Measurements from ENCODE around the genes MOV10L1, PPP6R2 and SCO2.

GRCh38 chr22:49976398-49976911, 15.9 kb downstream of the PIM3 start:
- PRO-cap, 2 experiments: no peak in any of the 2 experiments

- PRO-cap, 2 experiments: no peak in any of the 2 experiments
Observed at GRCh38 chr22:50010581-50011173, 1.9 kb downstream of the IL17REL start.

DNA sequence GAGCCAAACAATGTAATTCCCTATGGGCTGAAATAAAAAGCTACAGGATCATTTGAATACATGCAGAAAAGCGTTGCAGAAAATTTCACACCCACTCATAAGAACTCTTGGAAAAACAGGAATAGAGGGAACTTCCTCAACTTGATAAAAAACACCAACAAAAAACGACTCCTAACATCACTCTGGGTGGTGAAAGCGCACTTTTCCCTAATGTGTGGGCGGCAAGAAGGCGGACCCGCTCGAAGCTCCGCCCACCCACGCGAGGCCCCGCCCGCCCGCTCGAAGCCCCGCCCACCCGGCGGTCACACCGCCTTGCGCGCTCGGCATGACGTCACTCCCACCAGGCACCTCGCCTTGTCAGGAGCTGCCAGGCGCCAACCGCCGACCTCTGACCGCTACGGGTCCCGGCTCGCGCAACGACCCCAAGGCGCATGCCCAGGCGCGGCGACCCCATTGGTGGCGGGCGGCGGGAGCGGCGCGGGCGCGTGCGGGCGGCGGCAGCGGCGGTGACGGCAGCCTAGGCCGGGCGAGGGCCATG, at the start of gene MOV10L1:
MOV10L1 (plus strand) TSS at position 453 of the 538 bp plus-strand sequence.
- PRO-cap, 2 experiments: peak in 1 of 2 experiments; most common plus-strand start position 453 of the sequence (in 1)

DNA sequence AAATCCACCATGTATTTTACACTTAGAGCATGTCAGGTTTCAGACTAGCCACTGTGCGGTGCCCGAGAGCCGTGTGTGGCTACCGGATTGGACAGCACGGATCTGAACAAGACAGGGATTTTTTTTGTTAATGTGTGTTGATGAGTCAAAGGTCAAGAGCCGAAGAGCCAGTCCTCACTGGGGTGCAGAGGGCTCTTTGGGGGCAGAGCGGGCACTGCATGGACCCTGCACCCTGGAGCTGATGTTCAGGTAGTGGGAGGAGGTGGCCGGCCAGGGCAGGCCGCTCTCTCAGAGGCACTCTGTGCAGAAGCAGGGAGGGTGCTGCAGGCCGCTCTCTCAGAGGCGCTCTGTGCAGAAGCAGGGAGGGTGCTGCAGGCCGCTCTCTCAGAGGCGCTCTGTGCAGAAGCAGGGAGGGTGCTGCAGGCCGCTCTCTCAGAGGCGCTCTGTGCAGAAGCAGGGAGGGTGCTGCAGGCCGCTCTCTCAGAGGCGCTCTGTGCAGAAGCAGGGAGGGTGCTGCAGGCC, 23.6 kb upstream of the PANX2 start:
- PRO-cap, 2 experiments: no peak in any of the 2 experiments

DNA sequence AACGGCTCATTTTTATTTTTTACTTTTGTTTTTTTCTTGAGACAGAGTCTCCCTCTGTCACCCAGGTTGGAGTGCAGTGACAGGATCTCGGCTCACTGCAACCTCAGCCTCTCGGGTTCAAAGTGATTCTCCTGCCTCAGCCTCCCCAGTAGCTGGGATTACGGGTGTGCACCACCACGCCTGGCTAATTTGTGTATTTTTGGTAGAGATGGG, 5.9 kb downstream of the TRABD start:
- PRO-cap, 2 experiments: no peak in any of the 2 experiments

DNA sequence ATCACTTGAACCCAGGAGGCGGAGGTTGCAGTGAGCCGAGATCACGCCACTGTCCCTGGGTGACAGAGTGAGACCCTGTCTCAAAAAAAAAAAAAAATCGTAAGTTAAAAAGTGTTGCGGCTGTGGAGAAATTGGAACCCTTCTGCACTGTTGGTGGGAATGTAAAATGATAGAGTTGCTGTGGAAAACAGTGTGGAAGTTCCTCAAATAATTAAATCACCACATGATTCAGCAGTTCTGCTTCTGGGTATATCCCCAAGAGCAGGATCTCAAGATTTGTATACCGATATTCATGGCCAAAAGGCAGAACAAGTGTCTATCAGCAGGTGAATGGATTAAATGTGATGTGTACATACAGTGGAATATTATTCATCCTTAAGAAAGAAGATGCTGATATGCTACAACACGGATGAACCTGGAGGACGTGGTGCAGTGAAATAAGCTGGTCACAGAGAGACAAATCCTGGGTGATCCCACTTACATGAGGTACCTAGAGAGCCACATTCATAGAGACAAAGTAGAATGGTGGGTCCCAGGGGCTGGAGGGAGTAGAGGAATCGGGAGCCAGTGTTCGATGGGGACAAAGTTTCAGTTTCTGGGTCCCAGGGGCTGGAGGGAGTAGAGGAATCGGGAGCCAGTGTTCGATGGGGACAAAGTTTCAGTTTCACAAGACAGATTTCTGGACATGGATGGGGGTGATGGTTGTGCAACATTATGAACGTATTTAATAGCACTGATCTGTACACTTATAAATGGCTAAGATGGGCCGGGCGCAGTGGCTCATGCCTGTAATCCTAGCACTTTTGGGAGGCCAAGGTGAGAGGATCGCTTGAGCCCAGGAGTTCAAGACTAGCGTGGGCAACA, 4.0 kb downstream of the SELENOO start:
- PRO-cap, 2 experiments: no peak in any of the 2 experiments

- PRO-cap, 2 experiments: no peak in any of the 2 experiments
Observed at GRCh38 chr22:50209129-50209841, 8.5 kb downstream of the SELENOO start.

- PRO-cap, 2 experiments: no peak in any of the 2 experiments
Observed at GRCh38 chr22:50216152-50216982, 15.6 kb downstream of the SELENOO start.

GRCh38 chr22:50225616-50226254, 19.1 kb downstream of the TUBGCP6 start:
- PRO-cap, 2 experiments: no peak in any of the 2 experiments

DNA sequence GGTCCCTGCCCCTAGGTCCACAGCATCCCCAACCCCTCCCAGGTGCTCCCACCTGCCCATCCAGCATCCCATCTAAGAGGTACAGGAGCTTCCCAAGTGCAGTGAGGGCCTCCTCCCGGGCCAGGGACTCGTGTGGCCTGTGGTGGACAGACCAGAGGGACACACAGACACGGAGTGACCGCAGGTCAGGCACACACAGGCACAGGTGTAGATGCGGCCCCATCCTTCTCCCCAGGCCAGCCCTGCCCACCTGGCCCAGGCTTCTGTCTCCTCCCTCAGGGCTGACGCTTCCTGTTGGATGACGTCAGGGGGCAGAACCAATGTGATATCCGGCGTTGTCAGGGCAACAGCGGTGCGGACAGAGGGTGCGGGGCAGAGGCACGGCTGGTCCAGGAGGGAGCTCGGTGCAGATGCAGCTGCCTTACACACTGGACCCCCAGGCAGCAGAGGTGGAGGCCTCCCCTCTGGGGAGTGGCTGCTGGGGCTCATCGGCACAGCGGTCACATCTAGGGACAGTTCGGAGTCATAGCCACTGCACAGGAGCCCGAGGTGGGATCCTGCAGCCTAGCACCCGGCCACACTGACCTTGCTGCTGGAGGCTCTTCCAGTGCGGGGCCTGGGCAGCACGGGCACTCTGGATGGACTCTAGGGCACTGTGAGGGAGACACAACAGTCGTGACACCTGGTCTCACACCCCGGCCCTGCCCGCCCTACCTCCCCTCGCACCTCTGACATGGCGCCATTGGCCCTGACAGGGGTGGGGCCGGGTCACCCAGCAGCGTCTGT, 3.0 kb upstream of the TUBGCP6 start:
- PRO-cap, 2 experiments: peak in 1 of 2 experiments; most common plus-strand start position 361 of the sequence (in 1); most common minus-strand start position 265 of the sequence (in 1)

DNA sequence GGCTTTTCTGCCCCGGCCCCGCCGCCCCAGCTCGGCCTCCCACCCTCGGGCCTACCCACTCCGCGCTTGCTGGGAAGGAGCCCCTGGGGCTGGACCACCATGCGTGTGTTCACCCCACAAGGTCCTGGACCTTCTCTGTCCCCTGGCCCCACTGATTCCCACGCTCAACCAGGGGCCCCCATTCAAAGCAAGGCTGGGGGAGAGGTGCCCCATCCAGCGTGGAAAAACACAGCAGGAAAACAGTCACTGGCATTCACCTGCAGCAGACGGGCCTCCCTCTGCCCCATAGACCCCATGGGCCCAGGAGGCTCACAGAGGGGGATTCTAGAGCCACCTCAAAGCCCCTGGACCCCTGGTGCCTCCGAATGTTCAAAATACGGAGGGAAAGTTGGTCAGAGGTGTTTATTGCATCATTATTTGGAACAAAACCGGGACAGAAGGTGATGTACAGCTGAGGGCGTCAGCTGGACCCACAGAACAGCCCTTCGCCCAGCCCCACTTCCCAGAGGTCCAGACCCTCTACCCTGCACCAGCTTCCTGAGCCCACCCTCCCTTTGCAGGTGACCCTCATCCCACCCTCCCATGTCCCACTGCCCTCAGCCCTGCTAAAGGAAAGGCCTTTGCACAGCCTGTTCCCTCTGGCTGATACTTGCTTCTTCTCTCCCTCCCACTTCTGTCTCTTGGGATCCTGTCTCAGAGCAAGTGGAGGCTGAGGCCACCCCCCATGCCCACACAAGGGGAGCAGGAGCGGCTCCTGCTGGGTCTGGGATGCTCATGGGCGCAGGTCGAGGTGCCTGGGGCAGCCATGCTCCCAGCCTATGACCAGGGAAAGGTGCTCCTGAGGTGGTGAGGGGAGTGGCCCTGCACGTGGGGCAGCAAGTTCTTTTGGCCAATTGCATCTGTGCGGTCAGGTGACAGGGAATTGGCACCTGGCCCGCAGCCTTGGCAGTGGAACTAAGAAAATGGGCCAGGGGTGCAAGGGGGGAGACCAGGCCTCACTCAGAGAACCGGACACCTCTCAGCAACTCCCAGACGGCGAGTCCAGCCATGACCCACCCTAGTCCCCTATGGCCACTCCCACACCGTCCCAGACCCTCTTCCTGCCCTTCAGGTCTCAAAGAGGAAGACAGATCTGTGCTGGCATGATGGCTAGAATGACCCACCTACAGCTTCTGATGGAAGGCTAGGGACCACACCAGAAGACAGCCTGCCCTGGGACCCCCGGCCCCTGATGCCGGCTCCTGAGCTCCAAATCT, 1.7 kb downstream of the MAPK11 start:
- PRO-cap, 2 experiments: peak in 1 of 2 experiments; most common plus-strand start position 733 of the sequence (in 1); most common minus-strand start position 658 of the sequence (in 1)

- PRO-cap, 2 experiments: no peak in any of the 2 experiments
Observed at GRCh38 chr22:50276454-50277079, 6.4 kb upstream of the MAPK11 start.

- PRO-cap, 2 experiments: no peak in any of the 2 experiments
Observed at GRCh38 chr22:50287753-50288324, 17.7 kb upstream of the MAPK11 start.

DNA sequence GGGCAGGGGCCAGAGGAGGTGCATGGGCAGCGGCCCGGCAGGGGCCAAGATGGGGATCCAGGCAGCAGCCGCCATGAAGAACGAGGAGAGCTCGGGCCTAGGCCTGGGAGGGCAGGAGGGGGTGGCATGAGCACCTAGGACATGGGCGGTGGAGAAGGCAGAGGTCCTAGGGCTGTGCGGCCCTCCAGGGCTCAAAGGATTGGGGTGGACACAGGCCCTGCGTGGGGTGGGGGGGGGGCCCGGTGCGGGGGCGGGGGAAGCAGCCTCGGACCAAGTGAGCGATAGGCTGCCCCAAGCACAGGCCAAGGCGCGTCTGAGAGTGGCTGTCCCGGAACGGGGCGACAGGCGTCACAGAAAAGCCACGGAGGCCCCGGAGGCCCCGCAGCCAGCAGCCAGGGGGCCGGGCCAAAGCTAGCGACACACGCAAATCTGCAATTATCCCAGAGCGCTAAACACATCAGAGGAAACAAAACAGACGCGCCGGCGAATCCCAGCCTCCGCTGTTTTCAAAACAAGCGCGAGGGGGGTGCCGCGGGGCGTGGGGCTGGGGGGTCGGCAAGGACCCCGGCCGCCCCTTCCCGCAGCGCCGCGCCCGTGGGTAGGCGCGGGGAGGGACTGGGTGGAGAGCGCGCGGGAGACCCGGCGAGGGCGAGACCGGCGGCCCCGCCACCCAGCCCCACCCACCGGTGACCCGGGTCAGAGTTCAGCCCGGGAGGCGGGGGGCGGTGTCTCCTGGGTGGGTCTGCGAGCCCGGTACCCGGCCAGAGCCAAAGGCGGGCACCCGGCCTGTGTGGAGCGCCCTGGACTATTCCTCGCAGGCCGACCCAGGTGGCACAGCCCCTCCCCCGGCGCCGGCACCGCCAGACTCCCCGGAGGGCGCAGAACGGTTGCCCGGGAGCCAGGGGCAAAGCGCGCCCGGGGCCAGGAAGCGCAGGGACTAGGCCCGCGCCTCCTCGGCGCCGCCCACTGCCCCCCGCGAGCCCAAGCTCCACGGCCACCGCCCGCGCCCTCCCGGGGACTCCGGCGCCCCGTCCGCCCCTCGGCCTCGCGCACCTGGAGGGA, 8.0 kb downstream of the PLXNB2 start:
- PRO-cap, 2 experiments: no peak in any of the 2 experiments

DNA sequence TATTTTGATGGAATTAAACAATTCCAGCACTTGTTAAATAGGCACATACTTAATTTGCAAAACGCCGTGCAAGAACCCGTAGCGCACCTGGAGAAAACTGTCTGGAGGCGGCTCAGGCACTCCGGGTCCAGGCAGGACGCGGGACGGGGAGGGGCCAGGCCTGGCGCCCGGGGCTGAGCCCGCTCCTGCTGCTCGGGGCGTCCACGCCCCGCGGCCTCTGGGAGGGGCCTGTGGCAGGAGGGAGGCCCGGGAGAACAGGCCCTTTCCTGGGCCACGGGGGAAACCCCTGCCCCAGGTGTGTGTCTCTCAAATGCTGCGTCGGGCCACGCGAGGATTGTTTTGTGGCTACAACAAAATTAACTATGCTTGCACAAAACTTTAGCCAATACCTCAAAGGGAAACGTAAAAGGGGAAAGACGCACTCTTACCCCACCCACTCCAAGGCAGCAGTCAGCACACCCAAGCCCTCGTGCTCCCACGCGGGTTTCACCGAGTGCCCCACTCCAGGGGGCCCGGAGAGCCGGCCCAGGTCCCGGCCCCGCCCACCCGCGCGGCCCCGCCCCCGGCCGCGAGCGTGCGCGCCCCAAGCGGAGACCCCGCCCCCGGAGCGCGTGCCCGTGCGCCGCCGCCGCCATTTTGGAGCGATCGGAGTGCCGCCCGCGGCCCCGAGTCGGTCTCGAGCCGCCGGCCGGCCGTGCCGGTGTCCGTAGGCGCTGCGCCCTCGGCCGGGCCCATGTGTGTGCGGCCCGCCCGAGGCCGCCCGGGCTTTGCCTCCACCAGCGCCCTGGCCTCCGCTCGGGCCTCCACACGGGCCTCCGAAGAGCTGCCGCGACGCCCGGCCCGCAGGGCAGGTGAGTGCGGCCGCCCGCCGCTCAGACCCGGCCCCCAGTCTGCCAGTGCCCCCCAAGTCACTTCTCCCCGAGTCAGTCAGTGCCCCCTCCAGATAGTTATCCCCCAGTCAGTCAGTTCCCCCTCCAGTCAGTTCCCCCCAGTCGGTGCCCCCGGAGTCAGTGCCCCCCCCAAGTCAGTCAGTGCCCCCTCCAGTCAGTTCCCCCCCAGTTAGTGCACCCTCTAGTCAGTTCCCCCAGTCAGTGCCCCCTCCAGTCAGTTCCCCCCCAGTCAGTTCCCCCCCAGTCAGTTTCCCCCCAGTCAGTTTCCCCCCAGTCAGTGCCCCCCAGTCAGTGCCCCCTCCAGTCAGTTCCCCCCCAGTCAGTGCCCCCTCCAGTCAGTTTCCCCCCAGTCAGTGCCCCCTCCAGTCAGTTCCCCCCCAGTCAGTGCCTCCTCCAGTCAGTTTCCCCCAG, at the start of gene PPP6R2:
PPP6R2 (plus strand) TSS at position 628 of the 1,301 bp plus-strand sequence.
- PRO-cap, 2 experiments: peak in 1 of 2 experiments; most common plus-strand start position 635 of the sequence (in 1); most common minus-strand start position 491 of the sequence (in 1)

- PRO-cap, 2 experiments: no peak in any of the 2 experiments
Observed at GRCh38 chr22:50360385-50361167, 17.4 kb downstream of the PPP6R2 start.

DNA sequence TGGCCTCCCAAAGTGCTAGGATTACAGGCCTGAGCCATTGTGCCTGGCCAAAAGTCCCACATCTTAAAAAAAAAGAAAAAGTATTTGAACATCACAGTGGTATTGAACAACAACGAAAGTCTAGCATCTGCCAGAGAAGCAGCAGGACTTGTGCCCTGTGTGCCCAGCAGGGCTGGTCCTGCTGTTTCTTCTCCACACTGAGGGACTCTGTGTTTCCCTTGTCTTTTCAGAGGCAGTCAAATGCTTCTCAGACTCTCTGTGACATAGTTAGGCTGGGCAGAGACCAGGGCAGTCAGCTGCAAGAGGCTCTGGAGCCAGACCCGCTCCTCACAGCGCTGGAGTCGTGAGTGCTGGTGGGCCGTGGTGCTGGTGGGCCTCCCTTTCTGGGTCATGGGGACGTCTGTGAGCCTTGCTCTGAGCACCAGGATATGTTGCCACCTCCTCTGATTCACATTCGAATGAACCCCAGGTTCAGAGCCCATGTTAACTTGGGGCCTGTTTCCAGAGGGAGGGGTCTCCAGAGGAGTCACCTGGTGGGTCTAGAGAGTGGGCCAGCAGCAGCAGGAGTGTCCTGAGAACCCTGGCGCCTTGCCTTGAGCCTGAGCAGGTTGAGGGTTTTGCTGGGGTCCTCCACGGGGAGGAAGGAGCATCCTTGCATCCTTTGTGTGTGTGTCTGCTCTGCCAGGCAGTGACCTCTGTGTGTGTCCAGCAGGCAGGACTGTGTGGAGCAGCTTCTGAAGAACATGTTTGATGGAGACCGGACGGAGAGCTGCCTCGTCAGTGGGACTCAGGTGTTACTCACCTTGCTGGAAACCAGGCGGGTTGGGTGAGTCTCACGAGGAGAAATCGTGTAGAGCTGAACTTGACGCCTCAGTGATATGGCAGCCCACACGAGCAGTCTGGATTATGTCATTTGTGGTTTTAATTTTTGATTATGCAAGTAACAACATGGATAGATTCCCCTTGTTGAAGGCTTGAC, 55.9 kb downstream of the SBF1 start:
- PRO-cap, 2 experiments: peak in 1 of 2 experiments; most common plus-strand start position 264 of the sequence (in 1); most common minus-strand start position 199 of the sequence (in 1)

DNA sequence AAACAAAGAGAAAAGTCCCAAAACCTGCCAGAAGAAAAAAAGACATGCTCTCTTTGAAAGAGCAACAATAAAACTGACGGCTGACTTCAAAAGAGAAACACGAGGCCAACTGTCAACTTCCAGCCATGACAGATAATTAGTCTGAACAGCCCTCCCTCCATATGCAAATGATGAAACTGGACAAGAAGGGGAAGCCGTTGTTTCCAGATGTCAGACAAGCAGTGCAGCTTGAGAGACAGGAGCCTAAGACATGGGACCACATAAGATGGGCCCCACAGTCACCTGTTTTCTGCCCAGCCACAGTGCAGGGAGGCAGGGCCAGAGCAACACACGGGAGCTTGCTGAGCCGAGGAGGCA, 25.2 kb downstream of the SBF1 start:
- PRO-cap, 2 experiments: no peak in any of the 2 experiments

DNA sequence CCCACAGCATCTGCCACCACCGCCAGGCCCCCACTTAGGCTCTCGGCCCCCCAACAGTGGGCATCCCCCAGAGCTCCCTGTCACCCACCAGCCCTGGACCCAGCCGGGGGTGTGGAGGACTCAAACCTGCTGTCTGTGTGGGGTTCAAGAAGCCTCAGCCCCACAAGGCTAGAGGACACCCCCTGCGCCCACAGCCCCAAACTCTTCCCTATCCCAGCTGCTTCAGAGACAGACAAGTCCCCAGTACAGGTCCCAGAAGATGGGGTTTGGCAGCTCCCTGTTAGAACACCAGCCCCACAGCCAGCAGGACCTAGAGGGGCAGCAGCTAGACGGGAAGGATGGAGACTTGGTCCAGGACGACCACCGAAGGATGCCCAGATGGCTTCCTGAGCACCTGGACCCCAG, 6.0 kb downstream of the SBF1 start:
- PRO-cap, 2 experiments: no peak in any of the 2 experiments

- PRO-cap, 2 experiments: peak in 1 of 2 experiments; most common plus-strand start chr22:50525748 (in 1); most common minus-strand start chr22:50525554 (in 1)
Observed at GRCh38 chr22:50525404-50525913, at the start of gene SCO2. Gene SCO2, minus strand, starts transcription at chr22:50525598.

Data from cerebral cortex (tissue), 2 donors.